Liver (tissue), 9 donors: ENCODE measurements around a stretch of chr9.

- PRO-cap, 5 experiments = no peak in any of the 5 experiments
- RAMPAGE, long total RNA, 2 experiments = no peak in any of the 2 experiments
- RRBS = no CpG with 5 or more reads among the region's 10 CpGs
Observed at GRCh38 chr9:113587344-113587808, 123.8 kb downstream of the RGS3 start.

DNA sequence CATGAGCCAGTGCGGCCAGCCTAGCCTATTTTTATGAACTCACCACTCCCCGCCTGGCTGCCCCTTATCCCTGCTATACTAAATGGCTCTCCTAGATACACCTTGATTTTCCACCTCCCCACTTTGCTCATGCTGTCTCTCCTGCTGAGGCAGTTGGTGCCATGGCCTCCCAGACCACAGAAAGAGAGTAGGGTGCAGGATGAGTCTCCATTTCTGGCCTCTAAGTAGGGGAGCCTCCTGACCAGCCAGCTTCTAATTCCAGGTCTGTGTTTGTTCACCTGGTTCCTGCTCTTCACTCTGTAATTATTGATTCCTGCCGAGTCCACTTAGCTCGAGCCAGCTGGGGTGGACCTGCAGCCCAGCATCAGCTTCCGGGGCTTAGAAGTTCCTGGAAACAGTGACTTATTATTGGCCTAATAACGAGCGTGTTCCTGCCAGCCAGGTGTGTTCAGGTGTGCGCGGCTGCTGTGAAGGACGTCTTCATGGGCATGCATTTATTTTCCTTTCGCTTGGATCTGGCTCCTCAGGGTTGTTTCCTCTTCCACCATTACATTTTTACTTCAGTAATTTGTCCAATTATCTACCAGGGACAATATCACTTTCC lies 34.1 kb downstream of the ZNF618 start:
- PRO-cap, 5 experiments = peak in 3 of 5 experiments; most common plus-strand start position 445 of the sequence (in 2); most common minus-strand start position 299 of the sequence (in 2)
- RAMPAGE, long total RNA, 2 experiments = no peak in any of the 2 experiments
- RRBS = no CpG with 5 or more reads among the region's 11 CpGs

- PRO-cap, 5 experiments = peak in 3 of 5 experiments; most common plus-strand start chr9:113989505 (in 2)
- RAMPAGE, long total RNA, 2 experiments = no peak in any of the 2 experiments
- RRBS = no CpG with 5 or more reads among the region's 4 CpGs
Observed at GRCh38 chr9:113989439-113989809, 88.7 kb downstream of the AMBP start.

- PRO-cap, 5 experiments = peak in 3 of 5 experiments; most common plus-strand start chr9:114081125 (in 1); most common minus-strand start chr9:114080690 (in 2)
- RAMPAGE, long total RNA, 2 experiments = no peak in any of the 2 experiments
- RRBS = no CpG with 5 or more reads among the region's 9 CpGs
Observed at GRCh38 chr9:114080375-114081268, 2.5 kb upstream of the AMBP start.

GRCh38 chr9:114177594-114178129 lies 22.3 kb downstream of the COL27A1 start:
- PRO-cap, 5 experiments = no peak in any of the 5 experiments
- RAMPAGE, long total RNA, 2 experiments = no peak in any of the 2 experiments
- RRBS = no CpG with 5 or more reads among the region's 5 CpGs

DNA sequence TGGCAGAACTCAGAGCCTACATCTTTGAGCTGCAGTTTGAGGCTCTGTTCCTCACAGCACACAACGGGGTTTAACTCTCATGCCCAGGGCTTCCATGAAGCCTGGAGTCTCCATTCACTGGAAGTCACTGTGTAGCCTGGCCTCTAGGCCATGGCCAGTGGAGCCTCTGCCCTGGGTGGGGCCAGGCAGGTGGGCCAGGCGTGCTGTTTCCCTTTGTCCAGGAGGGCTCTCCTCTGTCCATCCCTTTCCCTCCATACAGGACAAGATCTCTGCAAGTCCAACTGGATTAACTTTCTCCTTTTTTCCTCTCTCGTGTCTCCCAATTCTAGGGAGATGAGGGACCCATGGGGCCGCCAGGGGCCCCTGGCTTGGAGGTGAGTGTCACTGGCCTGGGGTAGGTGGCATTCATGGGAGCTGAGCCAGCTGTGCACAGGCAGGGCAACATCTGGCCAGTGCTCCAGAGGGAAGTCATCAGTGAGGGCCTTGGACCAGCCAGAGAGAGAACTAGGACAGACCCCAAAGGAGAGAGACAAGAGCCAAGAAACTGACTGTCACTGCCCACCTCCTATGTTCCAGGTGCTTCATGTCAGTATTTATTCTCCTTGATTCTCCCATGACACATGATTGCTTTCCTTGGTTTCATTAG lies 80.9 kb upstream of the ORM1 start:
- PRO-cap, 5 experiments = no peak in any of the 5 experiments
- RAMPAGE, long total RNA, 2 experiments = no peak in any of the 2 experiments
- RRBS = no CpG with 5 or more reads among the region's 4 CpGs

DNA sequence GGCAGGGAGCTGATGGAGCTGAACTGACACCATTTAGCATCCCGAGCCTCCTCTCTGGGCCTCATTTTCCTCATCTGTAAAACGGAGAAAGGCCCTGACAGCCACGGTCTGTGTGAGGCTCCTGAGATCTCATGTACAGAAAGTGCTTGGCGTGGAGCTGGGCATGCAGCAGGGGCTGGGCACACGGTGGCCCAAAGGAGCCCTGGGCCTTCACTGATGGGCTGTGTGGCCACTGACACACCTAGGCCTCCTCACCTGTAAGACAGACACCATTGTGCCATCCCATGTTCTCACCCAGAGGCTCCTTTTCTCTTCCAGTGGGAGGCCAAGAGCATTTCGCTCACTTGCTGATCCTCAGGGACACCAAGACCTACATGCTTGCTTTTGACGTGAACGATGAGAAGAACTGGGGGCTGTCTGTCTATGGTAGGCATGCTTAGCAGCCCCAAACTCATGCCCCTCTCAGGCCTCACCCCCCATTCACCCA lies 1.6 kb downstream of the ORM1 start:
- PRO-cap, 5 experiments = no peak in any of the 5 experiments
- RAMPAGE, long total RNA, 2 experiments = no peak in any of the 2 experiments
- RRBS = no CpG with 5 or more reads among the region's 8 CpGs

DNA sequence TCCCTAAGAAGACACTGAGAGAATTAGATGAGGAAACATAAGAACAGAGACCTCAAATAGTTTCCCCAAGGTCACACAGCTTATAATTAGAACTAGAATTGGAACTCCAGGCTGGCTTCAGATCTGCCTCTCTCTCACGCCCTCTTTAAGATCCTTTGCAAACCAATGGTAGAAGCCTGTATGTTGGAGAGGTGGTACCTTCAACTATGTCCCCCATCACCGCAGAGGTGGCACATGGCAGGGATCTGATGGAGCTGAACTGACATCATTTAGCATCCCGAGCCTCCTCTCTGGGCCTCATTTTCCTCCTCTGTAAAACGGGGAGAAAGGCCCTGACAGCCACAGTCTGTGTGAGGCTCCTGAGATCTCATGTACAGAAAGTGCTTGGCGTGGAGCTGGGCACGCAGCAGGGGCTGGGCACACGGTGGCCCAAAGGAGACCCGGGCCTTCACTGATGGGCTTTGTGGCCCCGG lies 1.4 kb downstream of the ORM2 start:
- PRO-cap, 5 experiments = no peak in any of the 5 experiments
- RAMPAGE, long total RNA, 2 experiments = no peak in any of the 2 experiments
- RRBS = no CpG with 5 or more reads among the region's 9 CpGs

GRCh38 chr9:114334347-114334851 lies 4.7 kb downstream of the ORM2 start:
- PRO-cap, 5 experiments = no peak in any of the 5 experiments
- RAMPAGE, long total RNA, 2 experiments = no peak in any of the 2 experiments
- RRBS = no CpG with 5 or more reads among the region's 10 CpGs

DNA sequence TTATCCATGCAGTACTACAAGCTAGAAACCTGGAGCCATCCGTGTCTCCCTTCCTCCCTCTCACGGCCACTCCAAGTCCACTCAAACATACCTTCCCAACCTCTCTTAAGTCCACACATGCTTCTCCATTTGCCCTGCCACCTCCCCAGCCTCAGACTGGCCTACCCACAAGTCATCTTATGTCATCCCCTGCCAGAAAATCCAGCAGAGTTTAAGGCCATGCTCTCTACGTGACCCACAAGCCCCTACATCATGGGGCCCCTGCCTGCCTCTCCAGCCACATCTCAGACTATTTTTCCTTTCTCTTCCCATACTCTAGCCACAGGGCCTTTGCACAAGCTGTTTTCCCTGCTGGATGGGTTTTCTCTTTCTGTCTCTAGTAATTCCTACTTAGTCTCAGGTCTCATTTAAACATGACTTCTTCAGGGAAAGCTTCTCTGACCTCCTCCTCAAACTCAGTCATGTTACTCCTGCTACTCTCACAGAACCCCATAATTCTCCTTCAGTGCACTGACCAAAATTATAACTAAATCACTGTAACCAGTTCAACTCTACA lies 26.8 kb downstream of the AKNA start:
- PRO-cap, 5 experiments = no peak in any of the 5 experiments
- RAMPAGE, long total RNA, 2 experiments = no peak in any of the 2 experiments
- RRBS = no CpG with 5 or more reads among the region's 3 CpGs

DNA sequence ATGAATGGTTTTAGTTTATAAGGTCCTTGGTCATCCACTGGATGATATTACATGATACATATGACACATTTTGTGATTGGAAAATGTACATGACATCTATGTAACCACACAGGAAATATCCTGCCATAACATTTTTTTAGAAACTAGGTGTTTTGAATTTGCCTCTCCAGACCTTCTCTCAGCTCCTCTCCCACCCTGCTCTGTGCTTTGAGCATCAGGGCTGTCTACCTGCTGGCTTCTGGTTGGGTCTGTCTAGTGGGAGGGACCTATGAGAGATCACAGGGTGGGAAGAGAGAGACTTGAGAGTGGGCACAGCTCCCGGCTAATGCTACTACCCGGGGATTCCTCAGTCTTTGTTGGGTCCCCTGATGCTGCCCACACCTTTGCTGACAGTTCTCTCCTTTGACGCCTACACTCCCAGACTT lies 24.3 kb downstream of the AKNA start:
- PRO-cap, 5 experiments = no peak in any of the 5 experiments
- RAMPAGE, long total RNA, 2 experiments = no peak in any of the 2 experiments
- RRBS = no CpG with 5 or more reads among the region's 3 CpGs

DNA sequence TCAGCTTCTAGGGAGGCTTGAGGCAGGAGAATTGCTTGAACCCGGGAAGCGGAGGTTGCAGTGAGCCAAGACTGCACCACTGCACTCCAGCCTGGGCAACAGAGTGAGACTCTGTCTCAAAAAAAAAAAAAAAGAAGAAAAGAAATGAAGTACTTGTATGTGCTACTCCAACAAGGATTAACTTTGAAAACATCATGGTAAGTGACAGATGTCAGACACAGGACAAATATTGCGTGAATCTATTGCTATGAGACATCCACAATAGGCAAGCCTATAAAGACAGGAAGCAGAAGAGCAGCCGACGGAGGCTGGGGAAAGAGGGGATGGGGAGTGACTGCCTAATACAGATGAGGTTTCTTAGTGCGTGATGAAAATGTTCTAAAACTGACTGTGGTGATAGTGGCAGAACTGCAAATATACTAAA lies 21.6 kb downstream of the AKNA start:
- PRO-cap, 5 experiments = peak in 1 of 5 experiments; most common plus-strand start position 304 of the sequence (in 1)
- RAMPAGE, long total RNA, 2 experiments = no peak in any of the 2 experiments
- RRBS = no CpG with 5 or more reads among the region's 6 CpGs

- PRO-cap, 5 experiments = no peak in any of the 5 experiments
- RAMPAGE, long total RNA, 2 experiments = no peak in any of the 2 experiments
- RRBS = no CpG with 5 or more reads among the region's 9 CpGs
Observed at GRCh38 chr9:114377068-114377640, 10.6 kb downstream of the AKNA start.

DNA sequence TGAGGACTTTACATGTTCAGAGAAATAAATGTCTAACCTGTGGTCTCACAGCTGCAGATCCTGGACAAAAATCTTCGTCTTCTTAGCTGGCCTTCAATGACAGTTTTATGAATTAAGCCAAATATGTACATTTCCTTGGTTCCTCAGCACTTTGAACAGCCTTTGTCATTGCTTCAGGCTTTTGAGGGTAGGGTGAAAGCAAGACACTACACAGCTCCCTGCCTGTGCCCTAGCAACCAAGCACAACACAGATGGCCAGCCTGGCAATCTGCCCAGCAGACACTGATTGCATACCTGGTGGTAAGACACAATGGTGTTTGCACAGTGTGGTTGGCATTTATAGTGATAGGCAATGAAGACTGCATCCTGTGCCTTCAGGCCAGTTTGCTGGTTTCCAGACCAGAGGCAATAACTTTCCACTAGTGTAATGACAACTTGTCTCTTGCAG lies 144.4 kb upstream of the TNC start:
- PRO-cap, 5 experiments = no peak in any of the 5 experiments
- RAMPAGE, long total RNA, 2 experiments = no peak in any of the 2 experiments
- RRBS = no CpG with 5 or more reads among the region's 1 CpG

GRCh38 chr9:115595969-115596882 lies 478.3 kb upstream of the TNC start:
- PRO-cap, 5 experiments = no peak in any of the 5 experiments
- RAMPAGE, long total RNA, 2 experiments = no peak in any of the 2 experiments
- RRBS = no CpG with 5 or more reads among the region's 13 CpGs

DNA sequence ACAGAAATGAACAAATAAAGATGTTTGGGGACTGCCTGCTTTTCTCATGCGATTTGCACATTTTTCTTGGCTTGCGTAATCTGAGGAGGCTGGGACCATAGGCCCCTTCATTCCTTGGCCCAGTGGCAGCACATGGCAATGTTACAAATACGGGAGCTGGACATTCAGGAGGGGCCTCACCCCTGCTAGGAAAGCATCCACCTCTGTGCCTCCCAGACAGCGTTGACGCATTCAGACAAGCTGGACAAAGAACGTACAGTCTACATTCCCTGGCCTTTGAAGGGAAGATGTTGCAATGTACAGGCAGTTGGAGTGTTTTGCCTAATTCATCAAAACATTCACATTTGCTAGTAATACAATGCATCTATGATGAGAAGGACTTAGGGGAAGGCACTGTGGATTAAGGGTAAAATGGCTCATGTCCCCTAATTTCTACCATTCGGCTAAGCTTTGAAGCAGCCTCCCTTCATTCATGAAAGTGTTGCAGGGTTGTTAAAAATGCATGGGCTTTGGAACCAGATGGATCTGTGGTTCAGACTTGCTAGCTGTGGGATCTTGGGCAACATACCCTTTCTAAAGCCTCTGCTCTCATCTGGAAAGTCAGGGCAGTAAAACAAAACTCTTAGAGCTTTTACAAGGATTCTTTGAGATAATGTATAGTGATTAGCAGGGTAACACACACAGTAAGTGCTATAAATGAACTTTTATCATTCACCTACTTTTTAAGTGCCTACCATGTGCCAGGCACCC lies 208.9 kb upstream of the PAPPA start:
- PRO-cap, 5 experiments = no peak in any of the 5 experiments
- RAMPAGE, long total RNA, 2 experiments = no peak in any of the 2 experiments
- RRBS = no CpG with 5 or more reads among the region's 7 CpGs

DNA sequence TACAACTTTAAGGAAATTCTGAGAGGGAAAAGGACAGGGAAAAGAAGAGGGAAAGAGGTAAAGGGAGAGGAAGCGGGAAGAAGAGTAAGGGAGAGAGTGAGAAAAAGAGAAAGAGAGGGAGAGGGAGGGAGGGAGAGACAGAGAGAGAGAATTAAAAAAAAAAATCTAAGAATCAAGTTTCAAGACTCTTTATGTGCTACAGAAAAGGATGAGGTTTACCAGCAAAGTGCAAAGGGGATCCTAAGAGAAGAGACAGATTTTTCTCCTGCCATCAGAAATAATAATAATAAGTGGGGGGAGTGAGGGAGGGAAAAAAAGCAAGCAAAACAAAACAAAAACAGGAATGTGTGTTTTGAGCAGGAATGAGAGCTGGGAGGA lies 596 bp upstream of the PAPPA start:
- PRO-cap, 5 experiments = no peak in any of the 5 experiments
- RAMPAGE, long total RNA, 2 experiments = no peak in any of the 2 experiments
- RRBS = no CpG with 5 or more reads among the region's 1 CpG

- PRO-cap, 5 experiments = no peak in any of the 5 experiments
- RAMPAGE, long total RNA, 2 experiments = no peak in any of the 2 experiments
- RRBS = no CpG with 5 or more reads among the region's 3 CpGs
Observed at GRCh38 chr9:116504103-116504457, 183.0 kb upstream of the TRIM32 start.

DNA sequence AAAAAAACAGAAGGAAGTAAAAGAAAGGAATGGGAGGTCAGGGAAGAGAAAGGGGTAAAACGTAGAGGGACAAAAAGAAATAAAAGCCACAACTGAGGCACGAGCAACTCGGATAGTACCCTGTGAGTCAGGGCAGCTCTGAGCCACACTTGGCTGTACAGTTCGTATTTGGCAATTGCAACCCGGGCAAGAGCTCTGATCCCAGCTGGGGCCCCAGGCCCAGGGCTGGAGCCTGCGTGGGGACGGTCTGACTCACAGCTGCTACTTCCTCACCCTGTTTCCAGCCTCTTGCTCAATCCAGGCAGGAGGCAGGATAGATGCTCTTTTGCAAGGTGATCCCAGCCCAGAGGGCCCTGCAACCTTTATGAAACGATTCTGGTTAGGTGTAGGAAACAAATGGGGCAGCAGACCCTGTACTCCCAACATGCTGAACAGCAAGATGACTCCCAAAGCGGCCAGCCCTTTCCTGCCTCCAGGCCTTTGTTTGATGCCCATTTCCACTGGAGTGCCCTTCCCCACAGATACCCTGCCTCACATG lies 137.8 kb upstream of the TRIM32 start:
- PRO-cap, 5 experiments = peak in 2 of 5 experiments; most common plus-strand start position 322 of the sequence (in 1); most common minus-strand start position 122 of the sequence (in 1)
- RAMPAGE, long total RNA, 2 experiments = no peak in any of the 2 experiments
- RRBS = no CpG with 5 or more reads among the region's 9 CpGs

DNA sequence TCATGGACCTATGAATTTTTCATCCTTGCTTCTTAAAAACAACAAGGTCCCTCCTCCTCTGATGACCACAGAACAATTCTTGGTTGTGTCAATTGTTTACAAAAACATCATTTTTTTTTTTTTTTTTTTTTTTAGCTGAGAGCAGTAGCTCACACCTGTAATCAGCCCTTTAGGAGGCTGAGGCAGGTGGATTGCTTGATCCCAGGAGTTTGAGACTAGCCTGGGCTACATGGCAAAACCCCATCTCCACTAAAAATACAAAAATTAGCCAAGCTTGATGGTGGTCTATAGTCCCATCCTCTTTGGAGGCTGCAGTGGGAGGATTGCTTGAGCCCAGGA lies 232.4 kb downstream of the TRIM32 start:
- PRO-cap, 5 experiments = peak in 2 of 5 experiments; most common plus-strand start position 121 of the sequence (in 1)
- RAMPAGE, long total RNA, 2 experiments = no peak in any of the 2 experiments